GM23338 (cell line): Measurements from ENCODE around the gene KIFBP.

DNA sequence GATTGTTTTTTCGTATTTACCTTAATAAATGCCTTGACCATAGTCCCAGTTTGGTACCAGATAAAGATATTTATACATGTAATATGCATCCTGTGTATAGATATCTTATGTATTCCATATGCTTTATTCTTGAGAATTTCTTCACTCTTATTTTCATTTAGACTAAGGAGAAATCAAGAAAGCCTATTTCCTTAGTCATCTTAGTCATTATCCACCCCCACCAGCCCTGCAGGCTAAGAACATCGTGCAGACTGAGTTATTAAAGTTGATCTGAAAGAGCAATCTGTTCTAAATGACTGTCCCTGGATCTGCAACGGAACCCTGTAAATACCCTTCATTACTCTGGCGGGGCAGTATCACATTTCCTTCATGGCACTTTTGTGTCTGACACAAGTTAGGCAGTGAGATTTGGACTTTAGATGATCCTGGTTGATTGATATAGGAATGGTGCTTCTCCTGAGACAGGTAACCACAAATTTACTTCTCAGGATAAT is 3.5 kb upstream of the MYPN start:
- PRO-cap, result no peak
- RAMPAGE, long total RNA, result no peak

- PRO-cap, result no peak
- RAMPAGE, long total RNA, result no peak
Observed at GRCh38 chr10:68129006-68129332, 19.7 kb downstream of the MYPN start.

DNA sequence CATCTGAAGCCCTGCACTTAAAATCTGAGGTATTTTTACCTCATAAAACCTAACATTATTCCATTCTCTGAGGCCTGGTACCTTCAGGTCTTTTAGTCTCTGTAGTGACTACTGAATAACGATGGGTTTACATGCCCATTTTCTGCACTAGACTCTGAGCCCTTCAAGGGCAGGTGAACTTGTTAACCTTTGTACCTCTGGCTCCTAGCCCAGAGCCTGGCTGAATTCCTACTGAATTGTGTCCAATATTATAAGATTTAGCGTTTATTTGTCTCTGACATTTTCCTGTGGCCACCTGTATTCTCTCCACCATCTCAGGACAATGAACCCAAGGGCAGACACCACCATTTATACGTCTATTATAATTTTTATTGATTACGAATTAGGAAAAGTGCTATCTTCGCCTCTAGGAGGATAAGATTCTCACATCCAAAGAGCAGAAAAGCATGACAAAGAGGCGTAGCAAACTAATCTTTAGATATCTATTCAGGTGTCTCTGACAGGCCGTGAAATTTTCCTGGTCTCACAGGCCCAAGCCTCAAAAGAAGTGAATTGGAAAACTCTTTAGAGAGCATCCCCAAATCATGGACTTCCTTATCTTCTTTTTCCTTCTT is 27.9 kb upstream of the HNRNPH3 start:
- PRO-cap, result no peak
- RAMPAGE, long total RNA, result no peak

DNA sequence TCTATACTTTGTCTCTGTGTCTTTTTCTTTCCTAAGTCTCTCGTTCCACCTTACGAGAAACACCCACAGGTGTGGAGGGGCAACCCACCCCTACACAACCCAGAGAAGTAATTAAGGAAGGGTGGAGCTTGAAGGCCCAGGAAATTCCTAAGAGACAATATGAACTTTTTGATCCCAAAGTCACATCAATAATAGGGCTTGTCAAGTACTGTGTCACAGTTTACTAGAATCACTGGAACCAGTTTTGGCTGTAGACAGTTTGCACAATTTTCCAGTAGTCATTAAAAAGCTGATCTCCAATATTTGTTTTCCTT is 824 bp downstream of the SLC25A16 start:
- PRO-cap, result no peak
- RAMPAGE, long total RNA, result no peak

DNA sequence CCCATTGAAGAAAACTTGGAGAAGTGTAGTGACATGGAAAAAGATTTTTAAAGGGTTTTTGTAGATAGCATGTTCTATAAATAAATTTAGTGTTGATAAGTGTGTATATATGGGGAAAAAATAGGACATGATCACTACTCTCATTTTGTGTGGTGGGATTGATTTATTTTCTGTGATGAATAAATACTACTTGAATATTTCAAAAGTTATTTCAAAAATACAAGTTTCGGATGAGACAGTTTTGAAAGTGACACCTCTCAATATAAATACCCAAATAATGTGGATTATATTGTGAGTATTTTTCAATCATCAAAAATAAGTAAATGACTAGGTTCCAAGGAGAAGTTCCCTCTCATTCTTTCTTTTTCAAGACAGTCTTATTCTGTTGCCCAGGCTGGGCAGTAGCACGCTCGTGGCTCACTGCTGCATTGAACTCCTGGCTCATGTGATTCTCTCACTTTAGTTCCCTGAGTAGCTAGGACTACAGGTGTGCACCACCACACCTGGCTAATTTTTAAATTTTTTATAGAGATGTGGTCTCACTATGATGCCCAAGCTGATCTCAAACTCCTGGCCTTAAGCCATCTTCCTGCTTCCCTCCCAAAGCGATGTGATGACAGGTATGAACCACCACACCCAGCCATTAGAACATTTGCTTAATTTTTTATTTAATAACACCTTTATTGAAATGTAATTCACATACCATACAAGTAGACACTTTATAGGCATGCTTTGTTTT is 47.3 kb upstream of the STOX1 start:
- PRO-cap, result no peak
- RAMPAGE, long total RNA, result no peak

DNA sequence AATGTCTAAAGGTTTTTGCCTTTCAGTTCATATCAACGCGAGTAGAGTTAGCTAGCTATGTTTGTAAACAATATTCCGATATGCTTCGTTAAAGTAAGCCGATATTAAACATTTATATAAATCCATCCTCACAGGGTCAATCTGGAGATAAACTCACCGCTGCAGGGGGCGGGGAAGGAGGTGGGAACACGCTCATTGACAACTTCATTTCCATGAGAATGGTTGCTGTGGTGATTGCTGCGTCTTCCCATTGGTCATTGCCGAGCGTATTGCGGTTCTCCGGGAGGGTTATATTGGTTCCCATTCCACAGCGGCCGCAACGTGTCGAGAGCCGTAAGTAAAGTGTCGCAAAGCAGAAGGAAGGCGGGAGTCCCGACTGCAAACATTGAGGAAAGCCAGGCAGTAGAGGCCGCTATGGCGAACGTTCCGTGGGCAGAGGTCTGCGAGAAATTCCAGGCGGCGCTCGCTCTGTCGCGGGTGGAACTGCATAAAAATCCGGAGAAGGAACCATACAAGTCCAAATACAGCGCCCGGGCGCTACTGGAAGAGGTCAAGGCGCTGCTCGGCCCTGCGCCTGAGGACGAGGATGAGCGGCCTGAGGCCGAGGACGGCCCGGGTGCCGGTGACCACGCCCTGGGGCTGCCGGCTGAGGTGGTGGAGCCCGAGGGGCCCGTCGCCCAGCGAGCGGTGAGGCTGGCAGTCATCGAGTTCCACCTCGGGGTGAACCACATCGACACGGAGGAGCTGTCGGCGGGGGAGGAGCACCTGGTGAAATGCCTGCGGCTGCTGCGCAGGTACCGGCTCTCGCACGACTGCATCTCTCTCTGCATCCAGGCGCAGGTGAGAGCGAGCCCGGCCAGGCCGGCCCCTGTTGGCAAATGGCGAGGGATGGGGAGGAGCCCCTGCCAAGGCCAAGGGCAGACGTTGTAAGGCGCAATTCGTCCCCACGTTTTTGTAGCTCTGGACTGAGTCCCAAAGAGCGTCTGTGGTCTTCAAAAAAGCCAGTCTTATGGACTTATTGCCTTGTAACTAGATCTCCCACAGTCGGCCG is at the start of gene KIFBP:
Gene KIFBP (plus strand): TSS at position 385 of the 1,051 bp plus-strand sequence.
- PRO-cap, result bidirectional peak, plus-strand start at position 398 of the sequence, minus-strand start at position 531 of the sequence; bidirectional peak, plus-strand start at position 699 of the sequence, minus-strand start at position 842 of the sequence
- RAMPAGE, long total RNA, result no peak

- PRO-cap, result no peak
- RAMPAGE, long total RNA, result no peak
Observed at GRCh38 chr10:68992817-68993616, 4.4 kb downstream of the KIFBP start.

- PRO-cap, result no peak
- RAMPAGE, long total RNA, result no peak
Observed at GRCh38 chr10:69095557-69096102, 7.7 kb downstream of the SRGN start.

DNA sequence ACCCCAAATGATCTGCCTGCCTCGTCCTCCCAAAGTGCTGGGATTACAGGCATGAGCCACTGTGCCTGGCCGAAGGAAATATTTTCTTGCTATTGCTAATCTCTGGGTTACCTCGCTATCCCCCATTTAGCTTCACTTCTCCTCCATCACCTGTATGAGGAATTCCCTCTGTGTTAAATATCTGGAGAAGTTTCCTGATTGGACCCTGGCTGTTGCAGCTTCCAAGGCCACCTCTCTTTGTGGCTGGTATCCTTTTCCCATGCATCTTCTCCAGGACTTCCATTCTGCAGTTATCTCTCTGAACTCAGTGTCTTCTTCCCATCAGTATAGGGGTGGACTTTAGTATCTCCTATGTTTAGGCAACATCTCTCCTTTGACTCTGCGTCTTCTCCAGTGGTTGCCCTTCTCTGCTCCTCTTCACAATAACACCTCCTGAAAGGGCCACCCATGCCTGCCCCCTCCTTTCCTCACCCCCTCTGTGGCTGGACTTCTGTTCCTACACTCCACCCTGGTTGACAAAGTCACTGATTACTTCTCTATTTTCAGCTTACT is 13.4 kb downstream of the SRGN start:
- PRO-cap, result no peak
- RAMPAGE, long total RNA, result no peak

DNA sequence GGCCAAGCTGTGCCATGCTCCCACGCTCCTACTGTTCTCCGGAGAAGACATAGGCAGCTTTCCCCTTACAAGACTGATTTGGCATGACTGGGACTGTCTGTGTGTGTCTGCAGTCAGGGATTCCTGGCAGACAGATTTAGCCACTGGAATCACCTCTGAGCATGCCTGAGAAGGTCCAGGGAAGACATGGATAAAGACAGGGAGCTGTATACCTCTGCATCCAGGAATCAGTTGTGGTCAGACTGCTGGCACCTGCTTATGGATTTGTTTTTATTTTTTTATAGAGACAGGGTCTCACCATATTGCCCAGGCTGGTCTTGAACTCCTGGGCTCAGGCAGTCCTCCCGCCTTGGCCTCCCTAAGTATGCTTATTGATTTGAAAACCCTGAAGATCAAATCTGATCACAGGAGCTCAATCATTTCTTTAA is 5.1 kb downstream of the HK1 start:
- PRO-cap, result no peak
- RAMPAGE, long total RNA, result no peak

GRCh38 chr10:69349087-69349916 is 30.7 kb downstream of the HK1 start:
- PRO-cap, result no peak
- RAMPAGE, long total RNA, result no peak

DNA sequence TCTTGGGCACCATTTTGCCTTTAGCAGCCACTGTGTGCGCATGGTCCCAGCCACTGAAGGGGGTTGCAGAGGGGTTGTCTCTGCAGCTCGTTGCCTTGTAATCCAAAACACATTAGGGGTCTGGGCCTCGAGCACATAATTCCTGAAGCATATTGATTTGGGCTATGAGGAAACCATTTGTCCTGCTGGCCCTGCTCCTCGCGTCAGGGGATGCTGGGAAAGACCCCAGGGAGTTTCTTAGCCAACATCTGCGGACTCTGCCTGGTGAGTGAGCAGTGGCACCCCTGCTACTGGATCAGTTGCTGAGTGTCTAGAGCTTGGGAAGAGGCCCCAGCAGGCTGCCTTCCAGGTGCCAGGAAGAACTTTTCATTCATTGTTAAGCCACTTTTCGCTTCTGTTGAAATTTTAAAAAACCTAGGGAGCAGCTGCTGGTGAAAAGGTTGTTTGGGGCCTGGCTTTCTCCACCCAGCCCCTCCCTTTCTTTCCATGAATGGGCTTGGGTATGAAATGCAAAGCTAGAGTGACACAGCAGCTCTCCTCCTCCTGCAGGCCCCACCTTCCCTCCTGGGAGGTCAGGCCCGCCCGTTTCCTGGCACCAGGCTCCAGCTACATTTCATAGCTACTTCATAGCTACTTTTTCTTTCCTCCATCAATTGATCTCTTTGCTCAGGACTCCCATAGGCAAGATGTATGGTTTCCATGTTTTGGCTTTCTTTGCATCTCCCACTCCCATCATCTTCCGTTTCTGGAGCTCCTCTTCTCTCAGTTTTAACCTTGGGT is 26.8 kb downstream of the TACR2 start:
- PRO-cap, result bidirectional peak, plus-strand start at position 298 of the sequence, minus-strand start at position 292 of the sequence
- RAMPAGE, long total RNA, result no peak

GRCh38 chr10:69415070-69415433 is 1.7 kb downstream of the TACR2 start:
- PRO-cap, result no peak
- RAMPAGE, long total RNA, result no peak

- PRO-cap, result no peak
- RAMPAGE, long total RNA, result no peak
Observed at GRCh38 chr10:69420938-69421137, 4.1 kb upstream of the TACR2 start.

GRCh38 chr10:69459134-69460158 is 8.2 kb downstream of the TSPAN15 start:
- PRO-cap, result no peak
- RAMPAGE, long total RNA, result no peak

- PRO-cap, result no peak
- RAMPAGE, long total RNA, result no peak
Observed at GRCh38 chr10:69494636-69495299, 43.5 kb downstream of the TSPAN15 start.

GRCh38 chr10:69507755-69508187 is 56.5 kb downstream of the TSPAN15 start:
- PRO-cap, result bidirectional peak, plus-strand start at chr10:69507956, minus-strand start at chr10:69507912; bidirectional peak, plus-strand start at chr10:69507980, minus-strand start at chr10:69507991
- RAMPAGE, long total RNA, result no peak

DNA sequence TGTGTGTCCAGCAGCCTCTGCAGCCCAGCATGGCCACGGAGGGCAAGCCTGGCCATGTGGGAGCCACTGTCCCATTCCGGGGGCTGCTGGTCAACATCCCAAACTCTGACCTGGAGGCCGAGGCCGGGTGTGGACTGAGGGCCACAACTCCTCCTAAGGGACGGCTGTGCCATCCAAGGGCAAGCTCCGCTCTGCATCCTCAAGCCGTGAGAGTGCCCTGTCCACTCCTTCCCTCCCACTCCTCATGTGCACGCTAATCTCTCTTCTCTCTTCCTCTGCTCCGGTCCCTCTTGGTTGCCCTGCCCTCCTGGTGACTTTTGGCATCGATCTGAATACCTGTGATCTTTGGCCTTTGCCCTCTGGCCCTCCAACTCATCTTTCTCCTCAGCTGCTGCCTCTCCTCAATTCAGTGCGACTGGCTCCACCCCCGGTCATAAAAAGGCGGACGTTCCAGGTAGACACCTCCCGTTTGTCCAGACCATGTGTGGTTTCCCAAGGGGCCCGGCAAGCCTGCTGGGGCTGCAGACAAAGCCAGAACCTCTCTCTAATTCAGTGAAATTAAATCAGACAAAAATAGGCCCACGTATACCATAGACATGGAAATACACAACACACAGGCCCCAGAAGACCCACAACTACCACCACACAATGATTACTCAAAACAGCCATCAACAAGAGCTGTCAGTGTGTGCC is 96.7 kb downstream of the COL13A1 start:
- PRO-cap, result no peak
- RAMPAGE, long total RNA, result no peak

- PRO-cap, result bidirectional peak, plus-strand start at chr10:70053561, minus-strand start at chr10:70053521; bidirectional peak, plus-strand start at chr10:70053768, minus-strand start at chr10:70053770; bidirectional peak, plus-strand start at chr10:70054108, minus-strand start at chr10:70053992; unidirectional peak, minus-strand start at chr10:70054183; unidirectional peak, minus-strand start at chr10:70054370
- RAMPAGE, long total RNA, result no peak
Observed at GRCh38 chr10:70053451-70054667, 1.2 kb downstream of the MACROH2A2 start.

GRCh38 chr10:70137889-70138690 is 5.5 kb upstream of the AIFM2 start:
- PRO-cap, result no peak
- RAMPAGE, long total RNA, result no peak